ENCODE data around the genes VMAC and ACSBG2.

DNA sequence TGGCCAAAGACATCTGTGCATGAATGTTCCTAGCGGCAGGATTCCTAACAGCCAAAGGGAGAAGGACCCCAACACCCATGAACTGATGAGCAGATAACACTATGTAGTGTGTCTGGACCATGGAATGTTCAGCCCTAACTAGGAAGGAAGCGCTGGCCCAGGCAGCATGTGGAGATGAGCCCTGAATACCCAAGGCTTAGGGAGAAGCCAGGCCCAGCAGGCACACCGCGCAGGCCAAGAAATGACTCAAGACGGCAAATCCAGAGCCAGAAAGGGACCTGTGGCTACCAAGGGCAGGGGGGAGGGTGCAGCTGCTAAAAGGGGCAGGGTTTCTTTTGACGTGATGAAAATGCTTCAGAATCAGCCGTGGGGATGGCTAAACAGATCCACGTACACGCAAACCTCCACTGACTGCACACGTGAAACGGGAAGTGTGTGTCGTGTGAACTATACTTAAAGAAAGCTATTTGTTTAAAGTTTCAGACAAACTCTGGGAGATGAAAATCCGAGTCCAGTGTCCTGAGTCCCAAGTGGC, 34.1 kb downstream of the SAFB2 start:
- PRO-cap: no peak

GRCh38 chr19:5604293-5605098, 18.1 kb downstream of the SAFB2 start:
- PRO-cap: no peak

- PRO-cap: no peak
These were observed 27.3 kb downstream of the MICOS13 start for GRCh38 chr19:5652865-5653597.

DNA sequence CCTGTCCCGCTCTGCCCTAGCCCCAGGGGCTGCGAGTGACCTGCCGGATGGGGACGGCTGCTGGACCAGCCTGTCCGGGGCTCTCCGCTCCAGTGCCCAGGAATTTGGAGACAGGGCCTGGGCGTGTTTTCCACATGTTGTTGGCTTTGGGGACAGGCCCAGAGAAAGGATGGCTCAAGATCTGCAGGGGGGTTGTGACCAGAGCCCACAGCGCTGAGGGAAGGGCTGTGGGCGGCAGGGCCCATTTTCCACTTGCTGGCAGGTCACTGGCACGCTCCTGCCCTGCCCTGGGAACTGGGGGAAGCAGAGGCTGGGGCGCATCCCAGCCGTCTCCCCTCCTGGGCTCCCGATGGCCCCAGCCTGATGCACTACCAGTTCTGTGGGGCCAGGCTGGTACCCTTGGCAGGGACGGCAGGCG, 9.4 kb downstream of the NDUFA11 start:
- PRO-cap: no peak

- PRO-cap: unidirectional peak, plus-strand start at chr19:5904913; unidirectional peak, plus-strand start at chr19:5905059
These were observed at the start of gene VMAC for GRCh38 chr19:5904776-5905421. Gene VMAC, plus strand, starts transcription at chr19:5904872.

DNA sequence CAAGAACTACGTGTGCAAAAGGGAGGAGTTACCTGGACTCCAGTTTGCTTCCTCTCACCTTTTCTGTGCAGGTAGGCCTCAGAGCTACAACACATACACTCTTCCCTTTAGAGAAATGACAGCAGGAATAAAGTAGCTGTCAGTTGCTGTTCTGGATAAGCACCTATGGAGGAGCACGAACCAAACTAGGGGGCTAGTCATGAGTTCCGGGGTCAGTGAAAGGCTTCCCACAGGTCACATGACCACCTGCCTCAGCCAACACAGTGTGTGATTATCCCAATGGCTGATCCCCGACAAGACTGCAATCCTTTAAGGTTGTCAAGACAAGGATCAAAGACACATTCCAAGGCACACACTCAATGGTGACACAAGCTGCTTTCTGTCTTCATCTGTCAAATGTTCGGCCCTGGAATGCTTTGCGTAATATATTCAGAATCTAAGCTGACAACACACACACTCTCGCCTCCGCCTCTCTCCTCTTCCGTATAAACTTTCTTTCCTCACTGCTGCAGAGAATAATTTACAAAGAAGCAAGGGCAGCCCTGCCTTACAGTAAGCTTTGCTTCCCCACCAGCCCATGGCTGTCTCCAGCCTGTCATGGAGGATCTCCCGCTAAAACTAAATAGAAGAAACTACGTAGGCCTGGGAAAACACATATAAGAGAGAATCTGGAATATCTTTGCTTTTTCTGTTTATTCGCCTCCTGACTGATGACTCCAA, 11.7 kb downstream of the RANBP3 start:
- PRO-cap: no peak

GRCh38 chr19:5985434-5985981, 7.6 kb upstream of the RANBP3 start:
- PRO-cap: no peak

- PRO-cap: no peak
These were observed 42.7 kb upstream of the RANBP3 start for GRCh38 chr19:6020552-6021190.

GRCh38 chr19:6108236-6109616, 1.6 kb downstream of the RFX2 start:
- PRO-cap: no peak

DNA sequence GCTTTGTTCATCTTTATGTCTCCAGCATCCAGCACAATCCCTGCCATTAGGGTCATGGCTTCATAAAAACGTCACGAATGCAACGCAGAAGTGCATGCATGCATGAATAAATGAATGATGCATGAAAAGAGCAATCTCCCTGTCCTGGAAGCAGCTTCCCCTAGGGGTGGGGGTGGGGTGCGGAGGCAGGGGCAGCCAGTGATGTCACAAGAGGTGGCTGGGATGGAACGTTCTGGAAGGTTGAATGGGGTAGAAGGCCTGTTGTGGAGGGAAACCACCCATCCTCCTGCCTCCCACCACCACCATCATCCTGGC, at the start of gene ACSBG2:
TSS of gene ACSBG2 (plus strand) at position 243 of the 315 bp plus-strand sequence.
- PRO-cap: no peak

DNA sequence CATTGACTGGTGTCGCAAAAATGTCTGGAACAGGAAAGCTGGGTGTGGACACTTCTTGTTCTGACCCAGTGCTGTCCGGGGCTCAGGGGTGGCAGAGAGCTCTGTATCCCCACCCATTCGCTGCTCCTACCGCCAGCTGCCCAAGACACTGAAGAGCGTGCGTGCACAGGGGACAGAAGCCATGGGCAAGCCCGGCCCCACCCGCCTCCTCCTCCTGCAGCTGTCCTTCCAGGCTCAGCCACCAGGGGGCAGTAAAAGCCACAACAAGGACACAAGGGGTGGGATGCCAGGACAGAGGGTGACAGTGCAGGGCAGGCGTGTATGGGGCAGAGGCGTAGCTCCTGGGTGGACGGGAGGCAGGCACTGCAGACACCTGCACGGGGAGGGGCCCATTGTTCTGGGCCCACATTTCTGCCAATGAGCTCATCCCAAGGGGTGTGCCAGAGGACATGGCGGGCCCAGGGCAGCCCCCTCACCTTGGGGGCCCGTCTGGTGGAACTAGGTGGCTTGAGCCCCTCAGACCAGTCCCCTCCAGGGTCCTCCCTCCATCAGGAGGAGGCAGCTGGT, 61.3 kb downstream of the MLLT1 start:
- PRO-cap: no peak

DNA sequence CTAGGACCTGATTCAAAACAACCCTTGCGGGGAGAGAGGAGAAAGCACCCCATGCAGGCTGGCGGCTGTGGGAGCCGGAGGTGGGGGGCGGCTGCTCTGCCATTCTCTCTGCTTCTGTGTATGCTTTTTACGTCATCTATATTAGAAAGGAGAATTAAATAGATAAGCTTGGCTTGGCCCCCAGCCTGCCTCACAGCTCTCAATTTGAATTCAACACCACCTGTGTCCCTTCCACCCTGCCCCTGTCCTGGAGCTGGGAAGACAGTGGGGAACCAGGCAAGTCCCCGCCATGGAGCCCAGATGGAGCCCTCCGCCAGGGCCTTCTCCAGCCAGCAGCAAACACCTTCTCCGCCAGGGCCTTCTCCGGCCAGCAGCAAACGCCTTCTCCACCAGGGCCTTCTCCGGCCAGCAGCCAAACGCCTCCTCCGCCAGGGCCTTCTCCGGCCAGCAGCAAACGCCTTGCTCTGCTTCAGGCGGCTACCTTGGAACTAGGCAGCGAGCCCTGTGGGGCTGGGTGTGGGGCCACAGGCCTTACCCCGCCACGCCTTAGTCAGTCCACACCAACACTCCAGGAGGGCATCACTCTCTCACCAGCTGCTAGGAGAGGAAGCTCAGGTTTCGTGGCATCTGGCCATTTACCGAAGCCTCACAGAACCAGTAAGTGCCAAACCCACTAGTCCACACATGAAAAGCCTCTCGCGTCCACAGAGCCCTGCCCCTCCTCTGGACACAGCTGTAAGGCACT, 41.2 kb downstream of the MLLT1 start:
- PRO-cap: no peak

DNA sequence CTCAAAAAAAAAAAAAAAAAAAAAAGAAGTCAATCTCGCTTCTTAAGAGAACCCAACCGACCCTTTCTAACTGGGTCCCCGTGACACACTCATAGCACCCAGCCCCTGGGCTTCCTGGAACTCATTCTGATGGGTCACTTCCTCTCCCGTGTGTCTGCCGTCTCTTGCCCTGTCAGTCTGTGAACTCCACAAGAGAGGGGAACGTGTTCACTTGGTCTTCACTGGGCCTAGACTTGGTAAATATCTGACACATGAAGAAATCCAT, 35.8 kb downstream of the MLLT1 start:
- PRO-cap: no peak

DNA sequence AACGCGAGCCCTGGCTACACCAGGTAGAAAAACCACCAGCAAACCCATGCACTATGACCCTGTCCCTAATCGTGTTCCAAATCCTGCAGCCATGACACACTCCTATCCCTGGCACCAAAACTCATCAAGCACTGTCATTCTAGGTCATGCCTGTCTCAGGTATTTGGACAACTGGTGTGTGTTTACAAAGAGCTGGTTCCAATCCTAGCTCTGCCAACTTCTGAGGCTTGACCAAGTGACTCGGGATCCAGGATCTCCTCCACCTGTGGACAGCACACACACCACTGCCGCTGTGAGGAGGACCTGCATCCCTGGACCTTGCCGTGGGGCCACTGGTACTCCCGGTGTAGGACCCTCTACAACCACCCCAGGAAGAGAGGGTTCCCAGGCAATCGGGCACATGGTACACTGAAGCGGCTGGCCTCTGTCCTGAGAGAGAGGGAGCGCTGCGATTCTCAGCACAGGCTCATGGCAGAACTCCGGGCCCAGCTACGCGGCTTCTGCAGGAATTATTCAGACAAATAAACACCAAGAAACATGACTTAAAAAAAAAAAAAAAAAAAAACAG, 20.4 kb downstream of the MLLT1 start:
- PRO-cap: no peak

- PRO-cap: unidirectional peak, minus-strand start at chr19:6271941
These were observed 8.0 kb downstream of the MLLT1 start for GRCh38 chr19:6271589-6272455.

DNA sequence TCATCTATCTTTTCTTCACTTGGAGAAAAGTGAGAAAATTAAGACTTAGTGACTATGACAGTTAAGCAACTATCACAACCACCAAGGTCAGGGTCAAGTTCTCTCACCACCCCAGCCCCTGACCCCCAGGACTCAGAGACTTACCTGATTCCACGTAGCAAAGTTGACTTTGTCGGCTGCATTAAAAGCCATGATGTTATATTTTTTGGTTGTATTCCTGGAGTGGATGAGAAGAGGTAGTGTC, 1.3 kb downstream of the GTF2F1 start:
- PRO-cap: no peak

DNA sequence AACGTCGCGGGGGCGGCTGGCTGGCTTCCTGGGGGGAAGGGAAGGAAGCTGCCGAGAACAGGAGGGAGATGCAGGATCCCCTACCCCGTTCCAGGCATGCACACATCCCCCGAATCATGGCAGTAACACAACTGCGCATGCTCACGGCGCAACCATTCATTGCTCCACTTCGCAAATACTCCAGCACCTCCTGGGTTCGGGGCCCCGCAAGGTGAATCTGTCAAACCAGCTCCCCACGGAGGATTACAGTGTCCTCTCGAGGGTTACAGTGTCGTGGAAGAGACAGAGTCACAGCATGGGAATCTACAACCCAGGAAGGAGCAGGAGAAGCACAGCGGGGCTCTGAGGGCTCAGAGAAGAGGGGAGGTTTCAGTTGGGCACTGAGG, 886 bp upstream of the GTF2F1 start:
- PRO-cap: bidirectional peak, plus-strand start at position 155 of the sequence, minus-strand start at position 77 of the sequence

- PRO-cap: unidirectional peak, plus-strand start at chr19:6423938
These were observed 1.0 kb downstream of the KHSRP start for GRCh38 chr19:6423363-6424168.

DNA sequence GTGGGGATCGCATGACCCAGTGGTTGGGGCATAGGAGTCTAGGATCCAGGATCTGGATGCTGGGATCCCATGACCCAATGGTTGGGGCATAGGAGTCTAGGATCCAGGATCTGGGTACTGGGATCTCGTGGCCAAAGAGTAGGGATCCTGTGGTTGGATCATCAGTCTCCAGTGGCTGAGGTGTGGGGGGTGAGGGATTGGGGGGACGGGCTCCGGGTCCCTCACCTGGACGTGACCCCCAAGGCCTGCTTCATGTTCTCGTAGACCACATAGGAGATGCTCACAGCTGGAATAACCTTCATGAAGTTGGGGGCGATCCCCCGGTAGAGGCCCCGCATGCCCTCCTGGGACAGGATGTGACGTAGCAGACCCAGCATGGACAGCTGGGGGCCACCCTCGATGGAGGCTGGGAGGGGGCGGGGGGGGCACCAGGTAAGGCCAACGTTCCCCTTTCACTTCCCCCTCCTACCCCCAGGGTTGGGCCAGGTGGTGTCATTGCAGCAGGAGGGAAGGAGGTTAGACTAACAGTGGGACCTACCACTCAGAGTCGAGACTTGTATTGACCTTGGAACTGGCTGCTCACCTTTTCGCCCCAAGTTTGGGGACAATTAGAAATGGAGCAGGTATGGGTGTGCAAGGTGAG, 8.3 kb upstream of the SLC25A41 start:
- PRO-cap: no peak

DNA sequence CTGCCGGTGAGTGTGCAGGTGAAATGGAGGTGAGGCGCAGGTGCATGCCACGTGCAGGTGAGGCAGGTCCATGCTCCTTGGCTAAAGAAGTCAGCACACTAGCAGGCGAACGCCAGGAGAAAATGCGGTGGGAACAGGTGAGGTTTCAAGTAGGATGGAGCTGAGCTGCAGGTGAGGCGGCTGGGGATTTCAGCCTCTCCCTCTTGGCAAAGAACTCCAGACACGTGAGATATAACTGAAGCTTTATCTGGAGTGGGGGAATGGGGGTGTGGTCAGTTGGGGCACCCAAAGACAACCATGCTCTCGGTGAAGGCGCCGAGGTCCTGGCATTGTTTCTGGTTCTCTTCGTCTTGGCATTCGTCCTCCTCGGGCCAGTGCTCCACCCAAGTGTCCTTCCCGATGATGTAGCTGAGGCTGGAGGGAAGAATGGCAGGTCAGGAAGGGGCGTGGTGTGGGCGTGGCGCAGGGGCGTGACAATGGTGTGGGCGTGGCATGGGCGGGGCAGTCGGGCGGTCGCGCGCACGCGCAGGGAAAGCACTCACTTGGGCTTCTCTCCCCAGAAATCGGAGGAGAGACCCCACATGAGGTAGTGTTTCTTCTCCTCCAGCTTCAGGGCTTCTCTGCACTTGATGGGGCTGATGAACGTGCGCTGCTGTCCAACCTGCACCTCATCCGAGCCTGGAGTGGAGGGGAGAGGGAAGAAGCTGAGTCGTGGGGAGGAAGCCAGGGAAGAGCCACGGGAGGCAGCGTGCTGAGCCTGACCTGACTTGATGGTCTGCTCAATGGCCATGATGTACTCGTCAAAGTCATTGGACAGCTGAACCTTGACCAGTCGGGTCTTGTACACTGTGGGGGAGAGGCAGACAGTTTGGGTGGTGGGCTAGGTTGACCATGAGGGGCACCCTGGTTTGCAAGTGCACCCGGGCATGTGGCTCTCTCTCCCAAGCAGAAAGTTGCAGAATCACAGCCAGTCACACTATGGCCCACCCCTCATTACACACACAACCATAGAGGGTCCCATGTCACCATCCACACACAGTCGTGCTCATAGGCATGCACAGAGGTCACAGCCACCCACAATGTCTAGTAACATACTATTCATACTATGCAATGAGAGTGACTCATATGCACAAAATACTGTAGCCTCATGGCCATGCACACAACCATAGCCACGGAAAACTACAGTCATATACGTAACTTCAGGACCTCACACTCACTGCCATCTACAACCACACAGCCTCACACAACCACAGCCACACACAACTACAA, 8.1 kb upstream of the TNFSF14 start:
- PRO-cap: bidirectional peak, plus-strand start at position 508 of the sequence, minus-strand start at position 389 of the sequence

Measured in endodermal cell (in vitro differentiated cells).